HEK293 (cell line): Measurements from ENCODE around the gene GUCA1A.

- PRO-cap: no peak
- RRBS, 2 experiments: no CpG with 5 or more reads among the region's 2 CpGs
These were observed 192.1 kb upstream of the LRFN2 start for GRCh38 chr6:40779378-40779612.

DNA sequence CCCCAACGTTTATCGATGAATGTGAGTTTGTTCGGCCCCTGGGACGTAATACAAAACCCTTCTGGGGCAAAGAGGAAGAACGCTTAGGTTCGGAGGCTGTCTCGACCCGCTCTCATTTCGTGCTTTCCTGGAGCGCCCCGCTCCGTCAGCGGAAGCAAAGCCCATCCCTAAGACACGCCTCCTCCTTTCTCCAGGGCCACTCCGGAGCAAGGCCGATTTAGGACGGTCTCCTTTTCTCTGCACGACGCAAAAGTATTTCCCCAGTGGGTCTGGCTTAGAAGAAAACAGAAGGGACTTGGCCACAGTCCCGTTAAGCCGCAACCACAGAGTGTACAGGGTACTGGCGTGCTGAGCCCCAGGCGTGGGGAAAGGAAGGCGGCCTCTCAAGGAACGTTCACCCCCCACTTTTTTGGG, 382 bp downstream of the OARD1 start:
- PRO-cap: bidirectional peak, plus-strand start at position 199 of the sequence, minus-strand start at position 119 of the sequence
- RRBS, 2 experiments: no CpG with 5 or more reads among the region's 25 CpGs

DNA sequence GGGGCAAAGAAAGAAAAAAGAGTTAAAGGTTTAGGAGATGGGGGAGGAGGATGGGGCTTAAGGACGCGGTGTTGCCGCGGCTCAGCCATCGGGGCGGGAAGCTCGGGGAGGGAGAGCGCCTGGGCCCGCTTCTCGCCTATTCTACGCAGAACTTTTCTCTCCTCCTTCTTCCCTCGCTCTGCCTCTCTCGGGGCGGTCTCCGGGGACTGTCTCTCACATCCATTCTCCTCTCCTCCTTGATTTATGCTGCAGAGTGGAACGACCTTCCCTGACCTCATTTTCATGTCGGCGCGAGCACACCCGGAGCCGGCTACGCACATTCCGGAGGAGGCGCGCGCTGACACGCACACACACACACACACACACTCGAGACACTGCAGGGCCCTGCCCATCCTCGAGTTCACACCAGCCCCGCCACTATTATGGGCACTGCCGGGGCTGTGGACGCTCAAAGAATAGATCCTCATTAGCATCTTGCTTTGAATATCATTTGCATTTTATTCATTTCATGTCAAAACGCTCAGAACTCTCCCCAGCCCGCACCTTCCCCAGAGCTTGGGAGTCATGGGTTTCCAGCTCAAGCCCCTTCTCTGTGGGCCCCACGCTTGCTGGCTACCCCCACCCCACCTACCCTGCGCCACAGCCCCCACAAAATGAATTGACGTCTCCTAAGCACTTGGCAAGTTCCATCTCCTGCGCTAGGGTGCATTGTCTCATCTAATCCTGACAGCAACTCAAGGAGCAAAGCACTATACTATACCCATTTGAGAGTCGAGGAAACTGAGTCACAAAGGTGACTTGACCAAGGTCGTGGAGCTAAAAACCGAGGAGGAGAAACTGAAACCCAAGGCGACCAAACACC, 36.8 kb downstream of the NCR2 start:
- PRO-cap: no peak
- RRBS, 2 experiments: 52 to 63% methylated on average over 5 of the region's 42 CpGs

DNA sequence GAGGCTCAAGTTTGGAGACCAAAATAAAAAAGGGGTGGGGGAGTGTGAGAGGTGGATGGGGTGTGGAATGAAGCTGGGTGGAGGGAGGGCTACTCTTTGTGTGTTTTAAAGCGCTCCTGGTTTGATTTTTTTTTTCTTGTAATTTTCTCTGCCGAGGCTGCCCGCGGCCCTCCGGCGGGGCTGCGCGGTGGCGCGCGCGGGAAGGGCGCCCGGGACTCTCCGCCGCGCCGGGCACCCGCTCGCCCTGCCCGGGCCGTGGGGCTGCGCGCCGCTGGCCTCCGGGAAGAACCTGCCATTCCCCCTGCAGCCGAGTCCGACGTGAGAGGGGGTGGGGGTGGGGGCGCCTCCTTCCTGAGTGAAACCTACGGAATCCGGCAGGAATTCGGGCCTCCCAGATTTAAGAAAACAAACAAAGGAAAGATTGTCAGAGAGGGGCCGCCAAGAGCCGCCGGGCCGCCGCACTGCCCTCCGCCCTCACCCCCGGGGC, 42.5 kb upstream of the FOXP4 start:
- PRO-cap: bidirectional peak, plus-strand start at position 215 of the sequence, minus-strand start at position 291 of the sequence
- RRBS, 2 experiments: 1 to 2% methylated on average over 19 of the region's 40 CpGs

DNA sequence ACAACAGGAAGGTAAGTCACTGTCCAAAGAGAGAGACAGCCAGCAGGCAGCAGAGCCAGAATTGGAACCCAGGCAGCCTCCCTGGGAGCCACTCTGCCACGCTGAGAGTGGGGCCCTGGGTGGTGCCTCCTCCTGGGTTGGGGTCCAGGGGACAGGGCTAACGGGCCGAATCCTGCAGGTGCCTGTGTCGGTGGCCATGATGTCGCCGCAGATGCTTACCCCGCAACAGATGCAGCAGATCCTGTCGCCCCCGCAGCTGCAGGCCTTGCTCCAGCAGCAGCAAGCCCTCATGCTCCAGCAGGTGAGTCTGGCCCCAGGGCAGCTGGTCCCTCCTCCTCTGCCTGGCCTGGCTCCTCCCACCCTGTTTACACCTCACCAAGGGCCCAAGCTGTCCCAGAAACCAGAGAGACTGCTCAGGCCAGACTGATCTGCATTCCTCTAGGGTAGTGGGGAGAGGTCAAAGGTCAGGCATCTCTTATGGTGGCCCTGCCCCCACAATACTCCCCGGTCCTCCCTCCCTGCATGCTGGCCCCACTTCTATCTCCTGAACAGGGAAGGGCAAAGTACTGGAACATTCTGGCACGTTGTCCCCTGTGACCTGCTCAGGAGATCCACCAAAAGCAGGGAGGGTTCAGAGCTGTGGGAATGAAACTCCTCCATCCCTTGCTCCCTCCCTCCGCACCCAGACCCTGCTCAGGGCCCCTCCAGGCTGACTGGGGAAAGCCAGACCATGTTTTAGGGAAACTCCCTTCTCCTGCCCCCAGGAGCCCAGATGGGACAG, 38.6 kb downstream of the FOXP4 start:
- PRO-cap: no peak
- RRBS, 2 experiments: no CpG with 5 or more reads among the region's 12 CpGs

- PRO-cap: bidirectional peak, plus-strand start at chr6:41786696, minus-strand start at chr6:41786556
- RRBS, 2 experiments: 1 to 2% methylated on average over 17 of the region's 53 CpGs
These were observed 1.1 kb upstream of the TOMM6 start for GRCh38 chr6:41786289-41786835.

DNA sequence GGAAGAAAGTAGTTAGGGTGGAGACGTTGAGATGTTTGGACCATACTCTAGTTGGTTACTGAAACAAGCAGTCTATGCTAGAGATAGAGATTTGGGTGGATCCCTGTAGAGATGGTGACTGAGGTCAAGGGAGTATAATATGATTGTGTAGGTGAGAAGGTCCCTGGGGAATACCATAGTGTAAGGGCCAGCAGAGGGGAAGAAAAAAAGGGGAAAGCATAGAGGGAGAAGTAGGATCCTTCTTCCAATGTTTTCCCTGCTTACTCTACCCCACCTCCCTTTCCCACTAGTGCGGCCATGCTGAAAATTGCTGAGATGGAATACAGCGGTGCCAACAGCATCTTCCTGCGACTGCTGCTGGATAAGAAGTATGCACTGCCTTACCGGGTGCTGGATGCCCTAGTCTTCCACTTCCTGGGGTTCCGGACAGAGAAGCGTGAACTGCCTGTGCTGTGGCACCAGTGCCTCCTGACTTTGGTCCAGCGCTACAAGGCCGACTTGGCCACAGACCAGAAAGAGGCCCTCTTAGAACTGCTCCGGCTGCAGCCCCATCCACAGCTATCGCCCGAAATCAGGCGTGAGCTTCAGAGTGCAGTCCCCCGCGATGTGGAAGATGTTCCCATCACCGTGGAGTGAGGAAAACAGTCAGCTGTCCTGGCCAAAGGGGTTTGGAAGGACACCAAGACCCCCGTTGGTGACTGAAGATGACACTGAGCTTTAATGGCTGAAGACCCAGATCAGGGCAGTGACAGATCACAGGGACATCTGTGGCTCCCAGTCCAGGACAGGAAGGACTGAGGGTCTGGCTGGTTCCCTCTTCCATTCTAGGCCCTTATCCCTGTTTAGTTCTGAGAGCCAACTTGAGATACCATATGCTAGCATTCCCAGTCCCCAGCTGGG, 9.3 kb downstream of the CCND3 start:
- PRO-cap: no peak
- RRBS, 2 experiments: 98 to 99% methylated on average over 2 of the region's 17 CpGs

DNA sequence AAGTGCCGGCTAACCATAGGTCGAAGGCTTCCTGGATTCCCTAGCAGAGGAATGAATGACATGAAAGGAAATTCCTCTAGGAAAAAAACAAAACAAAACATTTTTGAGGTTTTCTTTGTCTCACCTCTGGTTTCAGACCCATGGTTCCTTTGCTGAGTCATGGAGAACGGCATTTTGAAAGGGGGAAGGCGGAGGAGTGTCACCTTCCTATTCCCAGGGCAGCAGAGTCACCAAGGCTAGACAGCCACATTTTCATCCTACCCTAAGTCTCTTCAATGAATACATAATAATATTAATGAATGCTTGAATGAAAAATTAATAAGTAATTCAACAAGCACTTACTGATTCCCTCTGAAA, 25.4 kb upstream of the CCND3 start:
- PRO-cap: no peak
- RRBS, 2 experiments: no CpG with 5 or more reads among the region's 4 CpGs

GRCh38 chr6:42068030-42068706, 17.8 kb downstream of the TAF8 start:
- PRO-cap: no peak
- RRBS, 2 experiments: no CpG with 5 or more reads among the region's 9 CpGs

- PRO-cap: no peak
- RRBS, 2 experiments: no CpG with 5 or more reads among the region's 10 CpGs
These were observed 18.8 kb downstream of the C6orf132 start for GRCh38 chr6:42123588-42124100.

DNA sequence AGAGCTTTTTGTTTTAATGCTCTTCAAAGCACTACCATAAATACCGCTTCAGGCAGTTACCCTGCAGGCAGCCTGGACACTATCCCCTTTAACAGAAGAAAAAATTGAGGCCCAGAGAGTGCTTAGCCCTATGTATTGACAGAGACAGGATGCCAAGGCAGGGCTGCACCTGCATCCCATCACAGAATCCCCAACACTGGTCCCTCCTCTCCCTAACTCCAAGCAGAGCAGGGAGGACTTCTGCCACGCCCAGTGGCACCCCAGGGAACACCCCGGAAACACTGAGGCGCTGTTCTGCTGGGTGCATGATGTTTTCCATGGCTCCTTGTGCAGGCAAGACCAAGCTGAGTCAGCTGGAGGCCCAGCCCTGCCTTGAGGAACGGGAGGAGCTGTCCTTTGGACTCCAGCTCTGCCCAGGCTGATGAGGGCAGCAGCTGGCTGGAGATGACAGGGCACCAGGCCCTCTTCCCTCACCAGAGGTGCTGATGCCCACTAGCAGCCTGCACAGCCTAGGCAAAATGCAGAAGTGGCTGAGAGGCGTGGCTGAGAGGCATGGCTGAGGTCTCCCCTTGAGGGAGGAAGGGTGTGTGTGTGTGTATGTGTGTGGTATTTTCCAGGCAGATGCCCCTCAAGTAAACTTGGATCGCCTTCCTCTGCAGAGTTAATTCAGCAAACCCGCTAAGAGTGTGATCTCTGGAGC, 2.5 kb downstream of the C6orf132 start:
- PRO-cap: no peak
- RRBS, 2 experiments: no CpG with 5 or more reads among the region's 8 CpGs

DNA sequence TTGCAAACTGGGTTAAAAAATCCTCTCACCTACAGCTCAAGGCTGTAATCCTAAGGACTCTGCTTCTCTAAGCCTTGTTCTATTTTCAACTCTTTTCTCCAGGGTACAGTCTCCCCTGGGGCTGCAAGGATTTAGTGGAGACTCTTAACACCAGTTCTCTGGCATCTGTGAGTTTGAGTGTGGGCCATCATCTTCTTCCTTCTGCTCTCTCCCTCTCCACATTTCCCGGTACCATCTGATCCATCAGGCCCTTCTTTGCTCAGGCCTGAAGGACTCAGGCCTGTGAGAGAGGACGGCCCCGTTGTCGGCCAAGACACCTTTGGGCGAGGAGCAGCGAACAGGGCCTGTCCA, at the start of gene GUCA1A:
Gene GUCA1A, plus strand, starts transcription at position 134 of the 351 bp plus-strand sequence.
- PRO-cap: no peak
- RRBS, 2 experiments: no CpG with 5 or more reads among the region's 6 CpGs

- PRO-cap: no peak
- RRBS, 2 experiments: no CpG with 5 or more reads among the region's 3 CpGs
These were observed 5.3 kb upstream of the GUCA1B start for GRCh38 chr6:42199924-42200558.

GRCh38 chr6:42306815-42307442, 89.3 kb upstream of the MRPS10 start:
- PRO-cap: no peak
- RRBS, 2 experiments: no CpG with 5 or more reads among the region's 9 CpGs

GRCh38 chr6:42367740-42368076, 84.0 kb downstream of the TRERF1 start:
- PRO-cap: no peak
- RRBS, 2 experiments: no CpG with 5 or more reads among the region's 6 CpGs

DNA sequence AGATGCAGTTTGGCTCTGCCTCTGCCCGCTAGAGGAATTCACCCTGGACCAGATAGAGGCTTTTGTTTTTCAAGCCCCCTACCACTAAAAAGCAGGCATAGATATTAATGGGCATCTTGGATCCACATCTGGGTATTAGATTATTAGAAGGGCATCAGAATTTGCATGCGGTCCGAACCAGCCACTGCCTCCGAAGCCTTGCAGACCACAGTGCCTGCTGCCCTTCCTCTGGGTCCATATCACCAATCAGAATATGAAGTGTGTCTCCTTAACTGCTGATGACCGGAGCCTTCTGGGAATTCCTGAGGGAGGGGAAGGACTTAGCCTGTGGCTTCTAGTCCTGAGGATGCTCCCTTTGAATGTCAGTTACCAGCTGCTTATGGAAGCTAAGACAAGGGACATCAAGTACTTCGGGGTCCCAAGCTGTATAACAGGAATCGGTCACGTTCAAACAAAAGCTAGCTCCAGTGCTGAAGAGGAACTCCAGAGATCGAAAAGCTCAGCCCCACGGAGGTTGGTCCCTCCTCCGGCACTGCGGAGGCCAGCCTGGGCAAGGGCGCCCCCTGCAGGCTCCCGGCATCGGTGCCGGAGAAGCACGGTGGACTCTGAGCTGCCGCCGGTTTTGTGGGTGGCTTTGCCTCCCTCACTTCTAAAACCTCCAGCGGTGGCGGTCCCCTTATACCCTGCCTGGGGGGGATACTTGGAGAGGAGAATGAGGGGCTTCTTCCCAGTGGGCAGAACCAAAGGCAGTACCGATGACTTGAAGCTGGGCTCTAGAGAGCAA, 16.4 kb upstream of the UBR2 start:
- PRO-cap: bidirectional peak, plus-strand start at position 579 of the sequence, minus-strand start at position 255 of the sequence
- RRBS, 2 experiments: 2 to 3% methylated on average over 4 of the region's 22 CpGs

- PRO-cap: no peak
- RRBS, 2 experiments: no CpG with 5 or more reads among the region's 1 CpG
These were observed 7.7 kb upstream of the UBR2 start for GRCh38 chr6:42556081-42556495.

DNA sequence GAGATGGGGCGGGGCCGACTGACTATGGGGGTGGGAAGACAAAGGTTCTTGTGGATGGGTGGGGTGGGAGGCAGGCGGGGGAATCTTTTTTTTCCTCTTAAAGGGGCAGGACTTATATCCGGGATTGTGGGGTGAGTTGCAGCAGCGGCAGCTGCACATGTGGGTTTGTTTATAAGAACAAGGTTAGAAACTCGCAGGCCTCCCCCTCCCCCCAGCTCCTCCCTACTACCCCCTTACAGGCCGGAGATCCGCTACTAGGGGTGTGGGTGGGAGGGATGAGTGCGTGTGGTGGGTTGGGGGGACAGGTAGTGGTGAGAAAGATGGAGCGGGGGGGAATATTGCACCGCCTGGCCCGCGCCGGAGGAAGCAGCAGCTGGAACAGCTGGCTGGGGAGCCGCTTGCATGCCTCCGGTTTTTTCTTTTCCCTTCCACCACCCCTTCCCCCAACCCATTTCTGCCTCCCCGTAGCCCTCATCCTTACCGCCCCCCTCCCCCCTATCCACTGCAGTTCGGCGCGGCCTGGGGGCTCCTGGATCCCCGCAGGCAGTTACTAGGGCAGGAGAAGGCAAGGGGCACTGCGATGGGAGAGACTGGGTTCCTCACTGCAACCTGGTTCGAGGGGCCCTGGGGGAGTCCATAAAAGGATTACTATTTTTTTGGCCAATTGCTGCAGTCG, 467 bp upstream of the TBCC start:
- PRO-cap: bidirectional peak, plus-strand start at position 115 of the sequence, minus-strand start outside the sequence; bidirectional peak, plus-strand start at position 505 of the sequence, minus-strand start at position 438 of the sequence
- RRBS, 2 experiments: 3 to 4% methylated on average over 3 of the region's 25 CpGs

- PRO-cap: no peak
- RRBS, 2 experiments: no CpG with 5 or more reads among the region's 4 CpGs
These were observed 14.2 kb upstream of the BICRAL start for GRCh38 chr6:42767450-42768220.

- PRO-cap: no peak
These were observed 4.4 kb upstream of the BICRAL start for GRCh38 chr6:42777503-42777855.